ENCODE measurements around a stretch of chr7.

DNA sequence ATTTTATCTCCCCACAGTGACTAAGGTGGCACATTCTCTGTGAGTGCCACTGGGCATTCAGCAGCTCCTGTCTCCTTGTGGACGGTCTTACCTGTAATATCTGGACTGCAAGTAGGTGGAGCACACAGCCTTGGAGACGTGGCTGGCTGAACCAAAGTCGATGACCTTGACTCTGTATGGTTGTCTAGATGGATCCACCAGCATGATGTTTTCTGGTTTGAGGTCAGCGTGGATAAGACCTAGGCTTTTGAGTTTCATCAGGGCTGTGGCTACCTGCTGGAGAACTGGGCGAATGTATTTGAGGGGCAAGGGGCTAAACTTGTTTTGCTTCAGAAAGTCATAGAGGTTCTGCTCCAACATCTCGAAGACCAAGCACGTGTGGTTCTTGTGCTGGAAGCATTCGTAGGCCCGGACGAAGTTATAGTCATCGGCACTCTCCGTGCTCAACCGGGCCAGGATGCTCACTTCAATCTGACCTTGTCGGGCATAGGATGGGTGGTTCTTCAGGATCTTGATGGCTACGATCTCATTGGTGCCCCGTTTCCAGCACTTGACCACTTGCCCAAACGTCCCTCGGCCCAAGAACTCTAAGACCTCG lies 61.9 kb downstream of the HIPK2 start:
- PRO-cap: no peak

DNA sequence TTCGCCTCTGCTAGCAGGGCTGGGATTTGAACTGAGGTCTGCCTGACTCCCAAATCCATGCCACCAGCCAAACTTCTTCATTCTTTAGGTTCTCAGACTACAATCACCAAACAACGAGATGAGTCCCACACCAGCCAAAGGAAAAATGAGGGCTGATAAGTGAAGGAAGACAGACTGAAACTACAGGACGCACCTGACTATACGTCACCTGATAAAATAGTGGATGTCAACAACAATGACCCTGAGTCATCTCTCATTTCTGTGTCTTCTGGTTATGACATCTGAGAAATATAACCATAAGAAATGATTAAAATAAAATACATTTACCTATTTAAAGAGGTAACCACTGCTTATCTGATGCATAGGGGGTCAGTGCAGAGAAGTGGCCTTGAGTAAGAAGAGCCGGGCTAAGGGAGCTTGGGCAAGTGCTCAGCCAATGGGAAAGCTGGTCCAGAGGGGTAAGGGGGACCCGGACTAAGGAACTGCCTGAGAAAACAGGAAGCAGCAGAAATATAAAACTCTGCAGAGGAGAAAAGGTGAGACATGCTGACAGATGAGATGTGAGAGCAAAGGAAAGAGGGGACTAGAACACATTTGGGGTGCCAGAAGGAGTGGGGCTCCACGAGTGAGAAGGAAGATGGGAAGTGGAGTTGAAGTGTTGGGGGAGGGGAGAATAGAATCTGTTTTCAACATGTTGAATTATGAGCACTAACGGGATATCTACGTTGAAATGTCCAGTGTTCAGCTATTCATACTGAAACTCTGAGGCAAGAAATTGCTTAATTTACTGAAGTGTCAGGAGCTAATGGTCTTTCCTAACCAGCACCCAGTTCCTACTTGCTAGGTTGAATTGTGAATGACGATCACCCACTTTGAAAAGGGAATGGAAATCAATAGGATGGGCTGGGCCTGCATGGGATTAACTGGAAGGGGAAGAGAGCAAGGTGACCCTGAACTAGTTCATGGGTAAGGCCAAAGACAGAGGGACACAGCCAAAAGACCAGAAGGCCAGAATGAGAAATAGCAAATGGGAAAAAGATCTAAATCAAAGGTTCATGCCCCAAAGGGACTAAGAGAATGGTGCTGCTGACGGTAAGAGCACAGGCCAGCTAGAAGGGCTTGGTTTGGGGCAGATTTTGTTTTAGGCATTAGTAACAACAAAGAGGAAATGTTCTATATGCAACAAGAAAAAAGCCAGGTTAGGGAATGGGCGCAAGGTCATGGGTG lies 51.6 kb downstream of the HIPK2 start:
- PRO-cap: no peak

- PRO-cap: no peak
Observed at GRCh38 chr7:139734113-139734644, 43.6 kb downstream of the HIPK2 start.

GRCh38 chr7:139746421-139747114 lies 31.2 kb downstream of the HIPK2 start:
- PRO-cap: no peak

DNA sequence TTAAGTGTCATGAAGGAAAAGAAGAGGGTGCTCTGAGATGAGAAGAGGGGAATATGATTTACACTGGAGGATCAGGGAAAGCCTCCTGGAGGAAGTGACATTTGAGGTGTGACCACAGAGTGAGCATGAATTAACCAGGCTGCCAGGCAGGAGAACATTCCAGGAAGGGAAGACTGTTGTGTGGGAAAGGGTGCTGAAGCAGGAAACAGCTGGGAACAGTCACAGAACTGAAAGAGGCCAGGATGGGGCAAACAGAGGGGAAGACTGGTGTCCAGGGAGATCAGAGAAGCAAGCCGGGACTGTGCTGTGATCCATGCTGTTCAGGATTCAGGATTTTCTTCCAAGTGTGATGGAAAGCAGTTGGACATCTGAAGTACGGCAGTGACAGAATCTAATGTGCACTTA lies 14.9 kb downstream of the HIPK2 start:
- PRO-cap: no peak

DNA sequence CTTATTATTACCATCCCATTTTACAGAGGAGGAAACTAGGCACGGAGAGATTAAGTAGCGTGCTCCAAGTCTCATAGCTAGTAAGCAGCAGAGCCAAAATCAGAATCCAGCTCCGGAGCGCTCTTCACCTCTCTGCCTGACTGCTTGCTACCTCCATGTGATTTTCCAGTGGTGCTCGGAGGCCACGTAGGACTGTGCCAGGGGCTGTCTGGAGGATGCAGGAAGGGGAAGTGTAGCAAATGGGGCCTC lies 108.5 kb downstream of the TBXAS1 start:
- PRO-cap: no peak

DNA sequence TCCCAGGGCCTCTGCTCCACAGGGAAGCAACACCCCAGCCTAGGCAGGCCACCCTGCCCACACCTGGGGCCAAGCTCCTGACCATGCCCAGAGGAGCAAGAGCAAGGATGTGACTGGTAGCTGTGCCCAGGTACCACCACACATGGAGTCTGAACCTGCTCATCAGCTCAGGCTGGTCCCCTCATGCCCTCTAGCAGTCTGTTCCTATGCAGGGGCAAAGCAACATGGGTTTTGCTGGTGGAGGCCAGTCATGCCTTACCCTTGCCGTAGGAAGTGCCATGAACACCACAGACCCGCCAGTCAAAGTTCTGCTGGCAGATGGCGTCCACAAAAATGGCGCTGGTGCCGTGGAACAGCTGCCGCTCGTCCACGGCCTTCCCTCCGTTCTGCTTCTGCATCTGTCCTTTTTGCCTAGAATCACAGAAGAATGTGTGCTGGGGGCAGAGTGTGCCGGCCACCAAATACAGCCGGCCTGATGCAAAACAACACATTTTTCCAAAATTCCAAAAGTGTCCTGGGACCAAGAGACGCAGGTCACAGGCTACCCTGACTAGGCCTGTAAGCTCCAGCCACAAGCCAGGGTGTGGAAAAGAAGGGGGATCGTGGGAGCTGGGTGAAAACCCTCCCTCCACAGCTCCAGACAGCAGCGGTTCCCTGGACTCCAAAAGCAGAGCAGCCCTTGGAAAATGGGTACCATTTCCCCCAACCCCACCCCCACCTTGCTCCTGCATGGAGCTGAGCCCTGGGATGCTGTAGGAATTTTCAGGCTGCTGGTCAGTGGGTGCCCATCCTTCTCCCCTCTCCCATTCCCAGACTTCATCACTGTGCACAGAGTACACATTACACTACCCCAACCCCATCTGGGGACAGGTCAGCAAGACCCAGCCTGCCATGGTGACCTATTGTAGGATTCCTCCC lies 36.6 kb downstream of the PARP12 start:
- PRO-cap: no peak

DNA sequence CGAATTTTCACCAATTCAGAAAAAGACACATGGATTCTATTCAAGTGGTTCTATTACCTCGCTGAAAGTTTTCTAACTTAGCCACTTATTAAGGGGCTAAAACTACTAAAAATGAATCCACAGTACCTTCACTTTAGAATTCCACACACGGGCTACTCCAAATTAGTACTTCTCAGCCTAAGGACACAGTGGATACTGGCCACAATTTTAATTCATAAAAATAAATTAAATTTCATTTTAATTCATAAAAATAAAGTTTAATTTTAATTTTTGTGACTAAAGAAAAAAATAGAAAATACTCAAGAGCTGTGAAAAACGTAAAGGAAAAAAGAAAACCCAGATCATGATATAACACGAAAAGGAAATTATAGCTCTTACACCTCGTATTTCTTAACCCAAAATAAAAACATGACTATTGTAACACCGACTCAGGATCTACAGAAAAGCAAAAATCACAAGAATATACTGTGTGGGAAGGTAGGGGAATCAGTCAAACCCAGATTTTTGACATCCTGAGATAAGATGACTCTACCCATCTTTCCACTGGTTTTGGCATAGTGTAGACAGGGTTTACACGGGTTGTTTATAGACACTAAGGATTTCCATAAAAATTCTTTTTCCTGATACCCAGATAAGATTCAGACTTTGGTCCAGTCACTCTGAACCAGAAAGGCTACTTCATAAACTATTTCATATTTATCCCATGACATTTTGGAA lies 26.0 kb upstream of the PARP12 start:
- PRO-cap: no peak

GRCh38 chr7:140099432-140100339 lies 36.9 kb upstream of the PARP12 start:
- PRO-cap: no peak

DNA sequence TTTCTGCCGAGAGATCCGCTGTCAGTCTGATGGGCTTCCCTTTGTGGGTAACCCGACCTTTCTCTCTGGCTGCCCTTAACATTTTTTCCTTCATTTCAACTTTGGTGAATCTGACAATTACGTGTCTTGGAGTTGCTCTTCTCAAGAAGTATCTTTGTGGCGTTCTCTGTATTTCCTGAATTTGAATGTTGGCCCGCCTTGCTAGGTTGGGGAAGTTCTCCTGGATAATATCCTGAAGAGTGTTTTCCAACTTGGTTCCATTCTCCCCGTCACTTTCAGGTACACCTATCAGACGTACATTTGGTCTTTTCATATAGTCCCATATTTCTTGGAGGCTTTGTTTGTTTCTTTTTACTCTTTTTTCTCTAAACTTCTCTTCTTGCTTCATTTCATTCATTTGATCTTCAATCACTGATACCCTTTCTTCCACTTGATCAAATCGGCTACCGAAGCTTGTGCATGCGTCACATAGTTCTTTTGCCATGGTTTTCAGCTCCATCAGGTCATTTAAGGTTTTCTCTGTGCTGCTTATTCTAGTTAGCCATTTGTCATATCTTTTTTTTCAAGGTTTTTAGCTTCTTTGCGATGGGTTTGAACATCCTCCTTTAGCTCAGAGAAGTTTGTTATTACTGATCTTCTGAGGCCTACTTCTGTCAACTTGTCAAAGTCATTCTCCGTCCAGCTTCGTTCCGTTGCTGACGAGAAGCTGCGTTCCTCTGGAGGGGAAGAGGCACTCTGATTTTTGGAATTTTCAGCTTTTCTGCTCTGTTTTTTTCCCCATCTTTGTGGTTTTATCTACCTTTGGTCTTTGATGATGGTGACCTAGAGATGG lies 45.1 kb upstream of the PARP12 start:
- PRO-cap: no peak

GRCh38 chr7:140210029-140210624 lies 33.3 kb upstream of the KDM7A start:
- PRO-cap: no peak

DNA sequence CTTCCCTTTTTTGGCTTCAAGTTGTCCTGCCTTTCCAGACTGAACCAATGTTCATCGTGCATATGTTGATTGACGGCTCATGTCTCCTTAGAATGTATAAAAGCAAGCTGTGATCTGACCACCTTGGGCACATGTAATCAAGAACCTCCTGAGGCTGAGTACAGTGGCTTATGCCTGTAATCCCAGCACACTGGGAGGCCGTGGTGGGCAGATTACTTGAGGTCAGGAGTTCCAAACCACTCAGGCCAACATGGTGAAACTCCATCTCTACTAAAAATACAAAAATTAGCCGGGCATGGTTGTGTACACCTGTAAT lies 9.2 kb upstream of the MKRN1 start:
- PRO-cap: no peak

- PRO-cap: no peak
Observed at GRCh38 chr7:140607455-140608107, 33.0 kb downstream of the DENND2A start.

GRCh38 chr7:140639767-140640690 lies 584 bp downstream of the DENND2A start:
- PRO-cap: no peak

DNA sequence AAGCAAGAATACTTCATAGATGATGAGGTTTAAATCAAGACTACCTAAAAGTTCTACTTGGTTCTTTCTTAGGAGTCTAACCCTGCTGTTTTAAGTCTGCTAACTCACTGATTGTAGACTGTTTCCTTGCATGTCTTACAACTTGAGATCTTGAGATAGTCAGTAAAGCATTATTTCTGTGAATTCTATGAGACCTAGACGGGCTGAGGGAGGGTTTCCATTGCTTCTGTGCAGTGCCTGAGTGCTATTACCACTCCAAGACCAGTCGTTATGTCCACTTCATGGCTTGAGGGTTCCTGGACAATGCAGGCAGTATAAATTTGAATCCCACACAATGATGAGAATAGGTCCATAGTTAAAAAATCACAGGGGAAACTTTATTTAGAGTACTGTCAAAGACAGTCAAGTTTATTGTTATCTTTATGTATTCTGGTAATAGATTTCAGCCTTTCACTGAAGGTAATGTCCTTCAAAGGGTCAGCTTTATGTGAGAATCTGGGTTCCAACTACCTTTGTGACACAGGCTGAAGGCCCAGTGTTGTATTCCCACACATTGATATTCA lies 97.5 kb downstream of the BRAF start:
- PRO-cap: no peak

- PRO-cap: no peak
Observed at GRCh38 chr7:140925228-140925577, 474 bp upstream of the BRAF start.

GRCh38 chr7:141072308-141072954 lies 1.4 kb upstream of the TMEM178B start:
- PRO-cap: unidirectional peak, plus-strand start at chr7:141072621

- PRO-cap: no peak
Observed at GRCh38 chr7:141301513-141302000, 227.7 kb downstream of the TMEM178B start.

DNA sequence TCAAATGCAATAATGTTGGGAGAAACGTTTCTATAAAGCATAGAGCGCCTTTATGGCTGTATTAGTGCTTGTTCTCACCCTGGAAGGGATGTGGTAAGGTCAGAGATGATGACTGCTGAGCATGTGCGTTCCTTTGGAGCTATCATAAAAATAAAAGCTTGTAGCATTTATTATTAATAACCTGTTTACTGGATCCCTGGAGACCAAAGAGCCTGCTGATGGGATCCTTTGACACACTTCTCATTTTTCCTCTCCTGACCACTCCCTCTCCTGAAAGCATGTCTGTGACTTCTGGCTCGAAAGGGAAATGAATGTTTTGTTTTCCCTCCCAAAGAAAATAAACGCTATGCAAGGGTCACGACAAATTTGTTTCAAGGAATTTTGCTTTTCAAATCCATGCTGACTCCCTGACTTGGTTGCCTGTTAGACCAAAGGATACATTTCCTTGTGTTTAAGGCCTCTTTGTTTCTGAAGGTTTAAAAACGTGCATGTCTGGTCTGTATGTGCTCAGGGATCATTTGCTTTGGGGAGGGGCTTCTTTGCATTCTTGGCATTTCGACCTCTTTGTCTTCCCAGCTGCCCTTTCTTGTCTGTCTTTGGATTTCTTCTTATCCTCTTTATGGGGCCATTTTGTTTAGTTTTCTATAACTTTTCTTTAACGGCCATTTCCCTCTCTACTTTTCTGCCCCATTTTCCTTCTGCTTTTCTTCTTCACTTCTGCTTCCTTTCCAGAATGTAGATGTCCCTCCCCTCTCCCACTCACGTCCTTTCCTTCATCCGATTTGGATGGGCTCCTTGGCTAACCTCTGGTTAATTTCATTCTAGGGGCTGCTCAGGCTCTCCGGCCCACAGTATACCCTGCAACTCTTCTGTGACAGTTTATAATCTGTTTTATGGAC lies 184.9 kb upstream of the AGK start:
- PRO-cap: no peak

DNA sequence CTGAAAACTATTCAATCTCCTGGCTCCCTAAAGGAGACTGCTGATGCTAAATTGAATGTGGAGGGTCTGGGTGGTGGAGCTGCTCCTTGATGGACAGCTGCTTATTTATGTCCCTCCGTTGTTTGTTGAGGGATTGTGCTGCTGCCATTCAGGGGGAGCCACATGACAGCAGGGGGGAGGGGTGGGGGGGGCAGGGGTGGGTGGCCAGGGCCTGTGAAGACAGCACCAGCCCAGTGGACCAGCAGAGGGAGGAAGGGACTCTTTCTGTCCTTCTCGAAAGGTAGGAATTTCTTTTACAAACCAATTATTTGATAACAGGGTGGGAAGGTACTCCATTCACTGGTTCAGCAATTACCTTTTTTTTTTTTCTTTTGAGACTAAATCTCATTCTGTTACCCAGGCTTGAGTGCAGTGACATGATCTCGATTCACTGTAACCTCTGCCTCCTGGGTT lies 184.3 kb upstream of the AGK start:
- PRO-cap: no peak

Data from anterior vena cava (tissue), 1 donor.